Hair follicular keratinocyte (primary cell): ENCODE measurements around a stretch of chr12.

DNA sequence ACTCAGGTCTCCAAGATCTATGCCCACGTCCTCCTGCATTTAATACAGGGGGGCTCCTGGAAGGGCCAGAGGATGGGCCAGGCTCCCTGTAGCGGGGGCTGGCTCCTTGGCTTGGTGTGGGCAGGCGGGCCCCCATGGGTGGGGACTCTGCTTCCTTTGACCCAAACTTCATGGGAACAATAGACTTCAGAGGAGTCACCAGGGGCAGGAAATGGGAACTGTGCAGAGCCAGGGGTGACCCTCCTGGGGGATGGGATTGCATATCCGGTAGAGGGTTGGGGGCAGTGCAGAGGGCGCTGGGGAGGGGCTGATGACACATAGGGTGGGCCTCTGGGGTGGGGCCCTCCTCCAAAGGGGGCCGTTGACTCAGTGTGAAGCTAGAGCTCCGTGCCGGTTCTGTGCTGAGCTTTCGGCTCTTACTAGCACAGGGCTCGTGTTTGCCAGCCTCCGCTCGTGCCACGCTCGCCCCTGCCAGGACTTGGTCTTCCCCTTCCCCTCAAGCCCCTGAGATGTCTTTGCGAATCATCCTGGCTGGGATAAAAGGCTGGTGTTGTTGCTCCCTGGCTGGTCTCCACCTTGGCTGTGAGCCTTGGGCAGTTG is 4.7 kb downstream of the TEAD4 start:
- RAMPAGE, long total RNA: no peak

- RAMPAGE, long total RNA: no peak
Measured at GRCh38 chr12:3122970-3123401, 45.8 kb downstream of the TSPAN9 start.

- RAMPAGE, long total RNA: no peak
Measured at GRCh38 chr12:3213658-3213903, 136.4 kb downstream of the TSPAN9 start.

GRCh38 chr12:3235442-3236047 is 158.4 kb downstream of the TSPAN9 start:
- RAMPAGE, long total RNA: no peak

DNA sequence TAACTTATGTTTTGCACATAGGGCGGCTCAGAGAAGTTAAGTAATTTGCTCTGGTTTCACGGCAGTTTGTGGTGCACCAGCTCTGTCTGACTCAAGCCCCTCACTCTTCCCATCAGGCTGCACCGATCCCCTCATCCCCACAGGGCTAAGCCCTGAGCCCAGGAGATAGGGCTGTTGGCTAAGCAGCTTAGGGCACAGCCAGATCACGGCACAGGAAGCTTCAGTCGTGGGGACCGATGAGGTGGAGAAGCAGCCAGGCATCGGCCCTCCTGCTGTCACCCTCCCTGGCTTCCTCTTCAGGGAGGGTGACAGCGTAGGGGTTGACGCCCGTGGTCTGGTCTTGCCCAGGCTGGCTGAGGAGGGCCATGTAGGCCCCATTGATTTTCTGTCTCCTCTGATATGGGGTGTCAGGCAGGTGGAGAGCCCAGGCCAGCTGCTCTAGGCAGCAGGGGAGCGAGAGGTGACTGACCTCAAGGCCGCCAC is 166.2 kb downstream of the TSPAN9 start:
- RAMPAGE, long total RNA: no peak

- RAMPAGE, long total RNA: no peak
Measured at GRCh38 chr12:3252188-3252851, 175.1 kb downstream of the TSPAN9 start.

DNA sequence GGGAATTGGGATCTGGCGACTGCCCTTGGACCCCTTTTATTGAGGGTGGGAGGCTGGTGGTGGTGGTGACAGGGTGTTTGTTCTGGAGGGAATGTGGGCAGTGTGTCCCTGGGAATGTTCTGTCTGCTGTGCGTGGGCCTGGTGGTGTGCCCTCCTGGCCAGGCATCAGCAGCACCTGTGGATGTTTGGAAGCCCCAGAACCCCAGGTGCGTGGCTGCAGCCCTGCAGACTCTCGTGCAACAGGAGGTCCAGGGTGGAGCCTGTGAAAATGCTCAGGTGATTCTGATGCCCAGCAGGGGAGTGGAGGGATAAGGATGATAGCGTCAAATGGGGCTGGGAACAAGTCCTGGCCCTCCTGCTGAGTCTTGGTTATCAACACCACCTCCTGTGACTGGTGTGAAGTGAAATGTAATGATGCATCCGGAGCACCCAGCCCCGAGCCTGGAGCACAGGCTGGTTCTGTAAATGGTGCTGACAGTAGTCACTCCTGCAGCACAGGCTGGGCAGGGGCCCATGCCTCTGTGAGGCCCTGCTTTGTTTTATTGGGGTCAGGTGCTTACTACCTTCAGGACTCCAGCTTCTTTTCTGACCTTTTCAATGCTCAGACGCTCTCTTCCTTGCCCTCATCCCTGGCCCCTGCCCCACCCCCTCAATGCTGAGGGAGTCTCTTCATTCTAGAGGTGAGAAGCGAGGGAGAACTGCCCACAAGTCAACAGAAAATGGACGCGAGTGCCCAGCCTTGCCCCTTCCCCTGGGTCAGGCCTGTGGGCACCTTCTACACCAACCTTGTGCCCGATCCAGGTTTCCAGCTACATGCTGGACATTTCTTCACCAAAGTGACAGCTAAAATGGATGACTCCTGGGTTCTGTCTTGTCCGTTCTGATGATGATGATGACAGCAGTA is 176.8 kb downstream of the TSPAN9 start:
- RAMPAGE, long total RNA: no peak

GRCh38 chr12:3264797-3265237 is 187.6 kb downstream of the TSPAN9 start:
- RAMPAGE, long total RNA: no peak

- RAMPAGE, long total RNA: no peak
Measured at GRCh38 chr12:3315538-3315796, 175.5 kb upstream of the PRMT8 start.

DNA sequence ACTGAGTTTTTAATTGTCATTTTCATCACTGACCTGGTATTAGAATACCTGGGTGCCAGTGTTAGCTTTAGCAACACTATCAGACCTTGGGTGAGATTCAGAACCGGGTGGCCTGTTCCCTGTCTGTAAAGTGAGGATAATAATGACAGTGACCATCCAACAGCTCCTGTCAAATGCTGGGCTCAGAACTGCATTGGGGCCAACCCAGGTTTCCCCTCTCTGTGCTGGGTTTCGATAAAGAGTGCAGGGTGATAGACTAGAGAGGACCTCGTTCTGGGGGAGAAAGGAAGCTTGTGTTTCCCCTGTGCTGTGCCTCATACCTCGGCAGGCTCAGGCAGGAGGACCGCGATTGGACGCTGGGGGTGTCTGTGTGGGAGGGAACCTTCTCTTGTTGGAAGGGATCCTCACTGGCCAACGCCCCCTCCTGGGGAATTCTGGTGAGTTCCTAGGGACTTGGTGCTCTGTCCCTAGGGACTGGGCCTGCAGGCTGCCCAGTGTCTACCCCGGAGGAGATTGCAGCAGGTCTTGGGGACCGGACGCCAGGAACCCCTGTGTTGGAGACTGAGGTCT is 157.5 kb upstream of the PRMT8 start:
- RAMPAGE, long total RNA: no peak

DNA sequence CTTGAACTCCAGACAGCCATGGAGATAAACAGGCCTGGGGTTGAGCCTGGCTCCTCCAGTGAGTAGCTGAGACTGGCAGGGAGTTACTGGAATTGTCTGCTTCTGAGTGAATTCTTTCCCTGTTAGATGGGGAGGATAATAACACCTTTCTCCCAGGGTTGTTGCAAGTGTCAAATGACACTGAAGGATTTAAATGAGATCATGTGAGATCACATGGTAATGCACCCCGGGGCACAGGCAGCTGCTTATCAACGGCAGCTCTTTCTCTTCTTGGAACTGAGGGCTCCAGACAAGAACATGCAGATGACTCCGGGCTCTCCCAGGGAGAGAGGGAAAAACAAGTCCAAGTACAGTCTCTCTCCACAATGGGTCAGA is 109.0 kb downstream of the PRMT8 start:
- RAMPAGE, long total RNA: no peak

GRCh38 chr12:3736504-3736753 is 16.5 kb downstream of the CRACR2A start:
- RAMPAGE, long total RNA: no peak

GRCh38 chr12:3897328-3898216 is 24.4 kb upstream of the PARP11 start:
- RAMPAGE, long total RNA: no peak

DNA sequence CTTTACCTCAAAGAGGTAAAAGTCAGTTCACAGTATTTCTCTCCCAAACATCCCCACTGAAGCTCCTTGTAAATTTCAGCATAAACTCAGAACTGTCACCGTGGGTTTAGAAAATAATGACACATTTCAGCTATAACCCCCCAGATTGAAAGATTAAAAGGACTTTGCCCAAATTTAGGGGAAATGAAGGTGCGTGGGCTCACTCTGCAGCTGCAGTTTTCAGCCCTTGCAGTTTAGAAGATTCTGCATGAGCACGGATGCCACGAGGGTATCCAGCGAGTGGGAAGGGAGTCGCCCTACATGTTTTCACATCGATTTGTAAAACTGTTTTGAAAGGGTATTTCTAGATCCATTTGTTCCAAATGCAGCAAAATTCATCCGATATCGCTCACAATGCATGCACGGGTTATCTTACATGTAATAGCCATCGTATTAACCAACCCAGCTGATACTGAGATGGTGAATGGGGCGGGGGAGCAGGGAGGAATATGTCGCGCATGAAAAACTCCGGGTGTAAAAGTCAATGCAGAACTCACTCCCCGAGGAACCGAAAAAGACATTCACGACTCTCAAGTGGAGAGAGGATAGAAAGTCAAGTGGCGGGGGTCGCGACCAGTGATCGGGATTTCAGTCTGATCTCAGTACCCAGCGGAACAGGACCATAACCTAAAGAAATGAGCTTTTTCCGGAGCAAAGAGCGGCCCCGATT is 5.0 kb upstream of the CCND2 start:
- RAMPAGE, long total RNA: no peak

- RAMPAGE, long total RNA: no peak
Measured at GRCh38 chr12:4722974-4723610, 2.9 kb downstream of the GALNT8 start.

DNA sequence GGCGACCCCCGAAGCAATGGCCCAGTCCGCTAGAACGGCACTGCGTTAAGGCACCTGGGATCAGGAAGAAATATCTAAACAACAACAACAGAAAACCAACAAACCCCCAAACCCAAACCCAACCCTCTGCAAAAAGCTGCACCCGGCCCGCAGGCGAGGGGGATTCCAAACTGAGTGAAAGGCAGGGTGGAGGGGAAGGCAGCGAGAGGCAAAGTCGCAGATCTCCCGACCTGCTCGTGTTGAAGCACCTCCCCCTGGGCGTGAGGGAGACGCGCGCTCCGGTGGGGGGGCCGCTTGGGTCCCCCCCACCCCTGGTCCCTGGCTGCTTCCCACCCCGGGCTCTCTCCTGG is 1.3 kb downstream of the KCNA1 start:
- RAMPAGE, long total RNA: no peak

GRCh38 chr12:5080416-5080814 is 36.7 kb downstream of the KCNA5 start:
- RAMPAGE, long total RNA: no peak

DNA sequence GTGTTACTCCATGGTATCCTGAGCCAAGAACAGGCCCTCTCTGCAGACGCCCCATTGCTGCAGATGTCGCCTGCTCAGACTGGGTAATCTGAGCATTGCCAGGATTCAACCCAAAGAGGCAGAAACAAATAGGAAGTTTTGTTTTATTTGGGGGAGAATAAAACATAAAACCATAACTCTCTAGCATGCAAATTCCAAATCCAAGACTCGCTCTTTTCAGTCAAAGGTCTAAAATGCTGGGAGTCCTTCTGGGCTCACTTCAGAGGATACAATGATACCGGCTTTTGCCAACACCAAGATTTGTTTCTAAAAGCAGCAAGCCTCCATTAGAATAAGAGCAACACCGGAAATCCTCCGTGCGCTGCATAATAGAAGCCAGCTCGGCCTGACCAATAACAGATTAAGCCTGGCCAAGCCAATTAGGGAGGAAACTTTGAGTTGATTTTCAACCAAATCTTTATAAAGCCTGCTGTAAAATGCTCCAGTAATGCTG is 149.9 kb downstream of the NTF3 start:
- RAMPAGE, long total RNA: no peak

- RAMPAGE, long total RNA: no peak
Measured at GRCh38 chr12:5716096-5716568, 228.9 kb downstream of the ANO2 start.

DNA sequence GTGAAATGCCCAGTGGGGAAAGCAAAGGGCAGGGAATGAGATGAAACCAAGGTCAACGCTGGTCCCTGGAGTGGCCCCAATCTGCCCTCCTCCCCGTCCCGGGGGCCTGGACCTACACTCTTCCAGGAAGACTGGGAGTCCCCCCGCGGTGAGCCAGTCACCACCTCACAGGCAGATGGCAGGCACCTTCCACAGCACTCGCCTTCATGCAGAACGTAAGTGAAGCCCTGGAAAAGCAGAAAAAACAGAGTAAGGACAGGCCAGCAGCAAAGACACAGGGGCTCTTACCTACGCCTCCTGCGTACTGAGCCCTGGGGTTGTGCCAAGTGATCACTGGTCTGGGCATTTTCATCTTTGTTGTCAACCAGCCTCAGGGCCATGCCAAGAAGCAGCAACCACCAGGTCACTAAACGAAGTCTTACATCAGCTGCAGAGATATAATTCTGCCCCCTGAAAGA is 26.5 kb upstream of the ANO2 start:
- RAMPAGE, long total RNA: no peak